HEK293 (cell line): Measurements from ENCODE around the gene ALDH1B1.

DNA sequence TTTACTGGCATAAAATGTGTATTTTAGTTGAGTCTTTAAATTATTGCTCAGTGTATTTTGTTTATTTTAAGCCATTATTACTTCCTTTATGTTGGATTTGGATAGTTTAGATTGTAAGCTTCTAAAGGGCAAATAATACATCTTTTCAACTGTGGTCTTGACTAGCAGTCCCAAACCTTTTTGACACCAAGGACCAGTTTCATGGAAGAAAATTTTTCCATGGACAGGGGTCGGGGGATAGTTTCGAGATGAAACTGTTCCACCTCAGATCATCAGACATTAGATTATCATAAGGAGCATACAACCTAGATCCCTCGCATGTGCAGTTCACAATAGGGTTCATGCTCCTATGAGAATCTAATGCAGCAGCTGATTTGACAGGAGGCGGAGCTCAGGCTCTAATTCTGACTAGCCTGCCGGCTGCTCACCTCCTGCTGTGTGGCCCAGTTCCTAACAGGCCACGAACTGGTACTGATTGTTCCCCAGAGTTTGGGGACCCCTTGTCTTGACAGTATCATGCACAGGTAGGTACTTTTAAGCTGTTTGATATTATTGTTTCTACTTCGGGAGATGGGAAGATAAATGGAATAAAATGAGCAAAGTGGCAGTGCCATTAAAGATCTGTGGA is 66.8 kb downstream of the ZCCHC7 start:
- PRO-cap, result no peak
- RRBS, 2 experiments, result no CpG with 5 or more reads among the region's 7 CpGs

DNA sequence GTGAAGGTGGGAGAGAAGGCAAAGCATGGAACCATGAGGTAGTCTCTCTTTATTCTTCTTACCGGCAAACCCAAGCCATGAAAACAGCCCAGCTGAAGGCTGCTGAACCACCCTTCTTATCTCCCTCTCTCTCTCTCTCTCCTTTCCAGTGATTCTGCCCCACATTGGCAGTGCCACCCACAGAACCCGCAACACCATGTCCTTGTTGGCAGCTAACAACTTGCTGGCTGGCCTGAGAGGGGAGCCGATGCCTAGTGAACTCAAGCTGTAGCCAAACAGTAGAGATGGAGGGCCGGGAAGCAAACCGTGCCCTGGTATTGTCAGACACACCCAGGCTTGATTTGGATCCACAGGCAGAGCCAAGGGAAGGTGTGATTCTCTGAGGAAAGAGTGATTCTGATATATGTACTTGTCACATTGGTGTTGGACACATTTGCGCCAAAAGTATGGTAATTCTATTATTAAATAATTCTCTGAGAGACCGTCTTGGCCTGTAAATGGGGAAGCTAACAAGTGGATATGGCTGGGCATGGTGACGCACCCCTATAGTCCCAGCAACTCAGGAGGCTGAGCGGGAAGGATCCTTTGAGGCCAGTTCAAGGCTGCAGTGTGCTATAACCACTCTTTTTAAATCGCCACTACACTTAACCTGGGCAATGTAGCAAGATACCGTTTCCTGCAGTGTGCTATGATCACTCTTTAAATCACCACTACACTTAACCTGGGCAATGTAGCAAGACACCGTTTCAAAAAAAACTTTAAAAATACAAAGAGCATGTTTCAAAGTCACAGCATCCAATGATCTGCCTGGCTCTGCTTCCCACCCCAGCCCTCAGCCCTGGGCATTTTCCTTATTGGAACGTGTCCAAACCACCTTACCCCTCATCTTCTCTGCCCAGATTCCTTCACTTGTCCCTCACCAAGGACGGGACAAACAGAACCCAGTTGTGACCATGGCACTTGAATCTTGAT is 14.3 kb downstream of the GRHPR start:
- PRO-cap, result no peak
- RRBS, 2 experiments, result no CpG with 5 or more reads among the region's 14 CpGs

GRCh38 chr9:37502422-37502674 is 16.6 kb downstream of the POLR1E start:
- PRO-cap, result no peak
- RRBS, 2 experiments, result no CpG with 5 or more reads among the region's 1 CpG

GRCh38 chr9:37528827-37529679 is 43.3 kb downstream of the POLR1E start:
- PRO-cap, result no peak
- RRBS, 2 experiments, result no CpG with 5 or more reads among the region's 19 CpGs

- PRO-cap, result no peak
Measured at GRCh38 chr9:37646981-37647209, 3.9 kb upstream of the FRMPD1 start.

- PRO-cap, result no peak
- RRBS, 2 experiments, result no CpG with 5 or more reads among the region's 21 CpGs
Measured at GRCh38 chr9:37904648-37905048, 721 bp upstream of the SLC25A51 start.

DNA sequence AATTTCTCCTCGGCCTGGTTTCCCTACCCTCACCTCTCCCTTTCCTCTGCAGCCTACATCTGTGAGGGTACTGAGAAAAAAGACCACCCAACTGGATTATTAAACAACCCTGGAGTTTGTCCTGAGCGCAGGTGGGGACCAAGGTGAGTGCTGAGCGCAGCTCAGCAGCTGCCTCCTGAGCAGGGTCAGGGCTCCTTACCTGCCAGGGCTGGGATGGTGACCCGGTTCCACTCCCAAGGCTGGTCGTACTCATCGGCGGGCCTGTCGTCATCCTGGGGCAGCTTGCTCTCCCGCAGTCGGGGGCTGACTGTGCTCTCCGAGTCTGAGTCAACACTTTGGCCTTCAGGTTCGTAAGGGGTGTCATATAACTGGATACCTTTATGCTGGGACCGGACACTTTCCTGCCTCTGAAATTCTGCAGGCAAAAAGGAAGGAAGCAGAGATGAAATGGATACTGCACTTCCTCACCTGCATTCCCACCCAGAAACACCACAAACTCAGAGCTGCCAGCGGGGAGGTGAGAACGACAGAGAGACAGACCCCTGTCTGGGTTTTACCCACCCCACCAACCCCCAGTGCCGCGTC is 70.6 kb upstream of the SLC25A51 start:
- PRO-cap, result no peak
- RRBS, 2 experiments, result no CpG with 5 or more reads among the region's 17 CpGs

- PRO-cap, result no peak
- RRBS, 2 experiments, result no CpG with 5 or more reads among the region's 10 CpGs
Measured at GRCh38 chr9:37992932-37993683, 75.9 kb downstream of the SHB start.

DNA sequence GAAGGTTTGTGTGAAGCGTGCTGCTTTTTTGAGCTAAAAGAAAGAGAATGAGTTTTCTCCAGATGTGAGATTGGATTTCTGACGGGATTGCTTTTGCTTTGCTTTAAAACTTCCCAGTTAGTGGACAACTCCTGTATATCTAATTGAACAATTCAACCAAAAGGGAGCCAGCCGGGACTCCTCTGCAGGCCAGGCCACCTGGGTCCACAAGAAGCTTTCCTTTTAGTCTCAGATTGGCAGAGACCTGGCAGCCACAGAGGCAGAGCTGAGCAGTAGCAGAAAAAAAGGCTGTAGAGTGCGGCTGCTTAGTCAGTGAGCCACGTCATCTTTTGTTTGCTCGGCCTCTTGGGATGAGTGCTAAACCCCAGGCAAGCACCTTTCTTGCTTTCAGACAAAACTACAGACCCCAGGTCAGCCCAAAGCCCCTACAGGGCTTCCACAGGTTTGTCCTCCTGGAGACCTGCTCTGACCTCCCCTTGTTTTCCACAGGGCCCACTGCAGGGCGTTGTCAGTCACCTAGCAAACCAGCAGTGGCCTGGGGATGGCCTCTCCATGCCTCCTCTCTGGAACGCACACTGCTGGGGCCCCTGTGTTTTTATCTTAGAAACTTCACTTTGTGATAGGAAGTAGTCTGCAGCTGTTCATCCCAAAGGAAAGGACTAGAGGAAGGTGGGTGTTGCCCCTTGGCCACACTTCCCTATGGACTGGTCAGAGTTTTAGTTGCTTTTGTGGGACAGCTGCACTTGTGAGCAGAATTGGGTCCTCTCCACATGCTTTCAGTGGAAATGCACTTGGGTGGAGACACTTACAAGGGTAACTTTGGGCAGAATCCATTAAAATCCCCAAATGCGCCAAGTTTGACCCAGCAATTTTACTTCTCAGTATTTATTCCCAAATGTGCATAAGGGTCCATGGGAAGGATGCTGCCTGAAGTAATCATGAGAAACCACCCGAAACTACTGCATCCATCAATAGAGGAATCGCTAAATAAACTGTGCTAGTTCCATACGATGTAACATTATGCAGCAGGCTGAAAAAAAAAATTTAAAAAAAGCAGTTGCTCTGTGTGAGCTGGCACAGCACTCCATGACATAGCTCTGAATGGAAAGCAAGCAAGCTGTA is 49.8 kb downstream of the SHB start:
- PRO-cap, result no peak
- RRBS, 2 experiments, result no CpG with 5 or more reads among the region's 12 CpGs

DNA sequence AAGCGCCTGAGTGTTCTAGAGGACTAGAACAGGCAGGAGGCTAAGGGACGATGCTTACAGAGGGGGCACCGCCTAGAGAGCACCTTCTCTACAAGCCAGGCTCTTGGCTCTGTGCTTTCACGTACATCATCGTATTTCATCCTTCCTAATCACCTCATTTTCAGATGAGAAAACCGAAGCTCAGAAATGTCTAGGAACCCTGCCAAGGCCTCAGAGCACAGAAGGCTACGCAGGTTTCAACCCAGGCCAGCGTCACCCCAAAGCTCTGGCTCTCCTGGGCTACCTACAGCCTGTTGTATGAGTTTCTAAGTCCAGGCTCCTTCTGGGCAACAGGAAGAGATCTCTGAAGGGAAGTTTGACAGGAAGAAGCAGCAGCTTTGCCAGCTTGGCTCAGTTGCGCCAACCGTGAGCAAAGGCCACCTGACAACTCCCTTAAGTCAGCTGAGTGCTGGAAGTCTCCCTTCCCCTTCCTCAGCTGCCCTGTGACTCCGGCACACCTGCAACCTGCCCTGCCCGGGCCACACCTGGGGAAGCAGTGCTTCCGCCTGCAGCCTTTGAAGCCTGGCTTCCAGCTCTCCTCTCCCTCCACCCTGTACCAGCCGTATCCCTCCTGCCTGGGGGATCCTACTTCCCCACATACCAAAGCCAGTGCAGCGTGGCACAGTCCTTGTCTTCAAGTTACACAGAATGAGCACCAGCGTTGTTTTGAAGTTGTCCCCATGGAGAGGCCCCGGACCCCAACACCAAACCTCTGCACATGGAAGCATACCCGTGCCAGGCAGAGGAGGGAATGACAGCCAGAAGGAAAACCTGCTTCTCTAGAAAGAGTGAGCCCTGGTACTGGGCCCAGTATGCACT is 36.7 kb downstream of the SHB start:
- PRO-cap, result no peak
- RRBS, 2 experiments, result no CpG with 5 or more reads among the region's 18 CpGs

GRCh38 chr9:38058640-38059988 is 9.9 kb downstream of the SHB start:
- PRO-cap, result no peak
- RRBS, 2 experiments, result no CpG with 5 or more reads among the region's 24 CpGs

- PRO-cap, result unidirectional peak, plus-strand start at chr9:38392323; bidirectional peak, plus-strand start at chr9:38392711, minus-strand start at chr9:38392496; bidirectional peak, plus-strand start at chr9:38392982, minus-strand start at chr9:38392940
- RRBS, 2 experiments, result under 1 to 2% methylated on average over 14 of the region's 66 CpGs
Measured at GRCh38 chr9:38392196-38393319, at the start of gene ALDH1B1. ALDH1B1 (plus strand) TSS chr9:38392702.

DNA sequence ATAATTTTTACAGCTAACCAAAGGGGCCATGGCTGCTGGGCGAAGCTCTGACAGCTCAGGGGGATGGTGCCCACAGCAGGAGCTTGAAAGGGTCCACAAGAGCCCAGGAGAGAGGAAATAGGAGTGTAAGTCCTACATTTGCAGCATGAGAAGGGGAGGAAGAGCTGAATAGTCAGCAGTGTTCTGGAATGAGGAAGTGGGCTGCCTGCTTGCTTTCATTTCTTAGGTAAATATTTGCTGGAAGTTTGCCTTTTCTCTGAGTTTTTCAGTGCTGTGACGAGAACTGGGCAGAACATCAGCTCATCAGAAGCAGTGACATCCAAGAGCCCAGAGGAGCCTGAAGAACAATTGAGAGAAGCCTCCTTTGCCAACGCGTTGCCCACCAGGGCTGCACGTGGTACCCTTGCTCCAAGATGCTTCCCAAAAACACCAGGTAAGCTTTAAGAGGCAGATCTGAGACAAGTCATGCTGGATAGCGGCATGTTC is 13.2 kb upstream of the IGFBPL1 start:
- PRO-cap, result no peak
- RRBS, 2 experiments, result no CpG with 5 or more reads among the region's 6 CpGs

GRCh38 chr9:39874108-39874289 is 518.5 kb downstream of the SPATA31A1 start:
- PRO-cap, result no peak
- RRBS, 2 experiments, result no CpG with 5 or more reads among the region's 20 CpGs

DNA sequence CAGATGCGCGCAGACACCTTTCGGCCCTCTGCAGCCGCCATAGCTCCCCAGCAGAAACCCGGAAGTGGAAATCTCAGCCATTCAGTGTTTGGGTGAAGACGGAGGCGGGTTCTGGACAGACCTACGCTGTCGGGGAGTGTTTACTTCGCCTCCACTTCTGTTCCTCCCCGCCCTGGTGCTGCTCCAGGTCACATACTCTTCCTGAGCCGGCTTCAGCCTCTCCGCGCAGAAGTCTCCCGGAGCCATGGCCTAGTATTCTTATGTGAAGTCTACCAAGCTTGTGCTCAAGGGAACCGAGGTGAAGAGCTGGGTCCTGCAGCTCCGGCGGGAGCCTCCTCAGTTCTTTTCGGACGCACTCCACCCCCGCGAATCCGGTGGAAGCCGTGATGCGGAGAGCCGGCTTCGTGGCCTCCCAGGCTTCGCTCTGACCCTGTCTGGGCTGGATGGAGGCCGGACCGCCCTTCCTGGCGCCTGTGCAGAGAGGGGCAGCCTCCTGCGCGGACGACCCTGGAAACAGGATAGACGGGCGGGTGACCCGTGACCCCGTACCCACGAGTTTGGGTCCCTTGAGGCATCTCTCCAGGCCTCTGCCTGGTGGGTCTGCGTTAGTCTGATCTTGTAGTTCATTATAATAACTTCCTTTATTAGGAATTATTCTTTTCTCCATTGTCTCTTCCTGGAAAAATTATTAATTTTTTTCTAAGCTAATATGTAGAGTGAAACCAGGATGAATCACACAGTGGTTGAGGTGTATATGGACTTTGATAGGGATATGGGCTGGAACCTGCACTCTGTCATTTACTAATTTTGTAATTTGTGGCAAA is 136.1 kb downstream of the FOXD4L6 start:
- PRO-cap, result bidirectional peak, plus-strand start at position 80 of the sequence, minus-strand start outside the sequence; bidirectional peak, plus-strand start at position 425 of the sequence, minus-strand start at position 520 of the sequence
- RRBS, 2 experiments, result no CpG with 5 or more reads among the region's 40 CpGs

DNA sequence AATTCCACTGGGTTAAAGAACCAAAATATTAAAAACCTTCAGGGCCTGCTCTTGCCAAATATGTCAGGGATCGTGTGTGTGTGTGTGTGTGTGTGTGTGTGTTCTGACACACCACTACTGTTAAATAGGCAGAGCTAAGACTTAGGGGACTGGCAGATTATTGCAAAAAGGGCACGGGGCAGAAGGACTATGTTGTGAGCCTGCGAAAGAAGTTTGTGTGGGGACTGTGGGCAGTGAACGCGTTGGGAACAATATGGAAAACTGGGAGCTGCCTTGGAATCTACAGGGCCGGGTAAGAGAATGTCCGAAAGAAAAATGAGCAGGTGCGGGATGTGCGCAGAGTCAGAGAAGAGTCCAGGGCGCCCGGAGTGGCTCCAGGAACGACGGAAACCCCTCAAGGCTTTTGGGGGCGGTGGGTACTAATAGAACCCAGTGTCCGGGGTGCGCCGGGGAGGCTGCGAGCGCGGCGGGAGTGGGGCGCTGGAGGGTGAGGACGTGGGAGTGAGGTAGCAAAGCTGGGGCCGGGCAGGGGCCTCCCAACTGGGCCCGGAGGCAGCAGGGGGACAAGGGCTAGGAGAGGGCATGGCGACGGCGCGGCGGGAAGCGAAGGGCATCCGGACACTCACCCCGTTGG is 54.8 kb downstream of the FOXD4L6 start:
- PRO-cap, result no peak
- RRBS, 2 experiments, result no CpG with 5 or more reads among the region's 33 CpGs

GRCh38 chr9:41266423-41267109 is 77.4 kb upstream of the ZNG1F start:
- PRO-cap, result no peak
- RRBS, 2 experiments, result no CpG with 5 or more reads among the region's 28 CpGs

- PRO-cap, result no peak
- RRBS, 2 experiments, result no CpG with 5 or more reads among the region's 26 CpGs
Measured at GRCh38 chr9:41357644-41358164, 168.6 kb upstream of the ZNG1F start.

- PRO-cap, result unidirectional peak, minus-strand start at chr9:41651175
- RRBS, 2 experiments, result no CpG with 5 or more reads among the region's 3 CpGs
Measured at GRCh38 chr9:41651007-41651244, 461.8 kb upstream of the ZNG1F start.

GRCh38 chr9:62800958-62801607 is 1611.2 kb downstream of the SPATA31A7 start:
- PRO-cap, result no peak
- RRBS, 2 experiments, result no CpG with 5 or more reads among the region's 16 CpGs